Heart (tissue), 3 donors: ENCODE results near the genes OTOP1 and CYTL1.

DNA sequence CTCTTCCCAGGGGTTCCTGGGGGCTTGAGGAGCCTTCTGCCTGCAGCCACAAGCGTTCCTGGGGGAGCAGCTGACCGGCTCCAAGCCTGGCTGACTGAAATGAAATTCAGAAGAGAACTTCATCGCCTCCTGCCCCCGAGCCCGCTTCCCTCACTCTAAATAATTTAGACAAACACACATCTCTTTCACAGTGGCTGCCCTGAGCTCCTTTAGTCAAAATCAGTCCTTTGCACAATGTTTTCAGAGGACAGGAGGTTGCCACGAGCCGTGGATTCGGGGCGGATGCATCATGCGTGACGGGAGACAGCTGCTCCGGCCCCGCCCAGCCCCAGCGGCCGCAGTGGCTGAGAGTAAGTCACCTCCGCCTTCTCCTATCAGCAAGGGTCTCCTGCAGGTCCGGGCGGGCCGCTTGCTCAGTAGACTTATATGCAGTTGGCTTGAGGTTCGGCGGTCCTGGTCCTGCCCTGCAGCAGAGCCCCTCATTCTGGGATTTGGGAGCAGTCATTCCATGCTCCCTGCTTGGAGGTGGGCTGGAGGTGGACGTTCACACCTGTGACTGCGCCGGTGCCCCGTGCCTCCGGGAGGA, 86.5 kb upstream of the ADRA2C start:
- RAMPAGE, long total RNA, 2 experiments = no peak in any of the 2 experiments

DNA sequence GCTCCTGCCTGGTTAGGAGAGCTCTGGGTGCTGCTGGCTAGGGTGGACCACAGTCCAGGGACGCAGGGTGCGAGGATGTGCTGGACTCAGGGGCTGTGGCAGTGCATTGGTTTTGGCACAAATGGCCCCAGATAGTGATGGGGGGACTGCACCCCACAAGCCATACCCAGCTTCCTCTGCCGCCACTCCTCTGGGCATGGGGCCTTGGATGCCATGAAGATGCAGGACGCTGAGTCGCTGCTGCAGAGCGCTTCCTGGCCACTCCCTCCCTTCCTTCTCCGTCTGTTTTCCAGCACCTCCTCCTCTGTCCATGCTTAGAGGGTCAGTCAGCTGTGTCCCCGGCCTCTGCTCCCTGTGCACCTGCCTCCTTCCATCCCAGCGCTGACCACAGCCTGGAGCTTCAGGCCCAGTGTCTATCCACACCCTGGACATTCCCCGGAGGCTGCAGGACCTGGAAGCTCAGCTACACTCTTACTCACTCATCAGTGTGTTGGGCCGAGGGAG, 58.9 kb upstream of the ADRA2C start:
- RAMPAGE, long total RNA, 2 experiments = no peak in any of the 2 experiments

DNA sequence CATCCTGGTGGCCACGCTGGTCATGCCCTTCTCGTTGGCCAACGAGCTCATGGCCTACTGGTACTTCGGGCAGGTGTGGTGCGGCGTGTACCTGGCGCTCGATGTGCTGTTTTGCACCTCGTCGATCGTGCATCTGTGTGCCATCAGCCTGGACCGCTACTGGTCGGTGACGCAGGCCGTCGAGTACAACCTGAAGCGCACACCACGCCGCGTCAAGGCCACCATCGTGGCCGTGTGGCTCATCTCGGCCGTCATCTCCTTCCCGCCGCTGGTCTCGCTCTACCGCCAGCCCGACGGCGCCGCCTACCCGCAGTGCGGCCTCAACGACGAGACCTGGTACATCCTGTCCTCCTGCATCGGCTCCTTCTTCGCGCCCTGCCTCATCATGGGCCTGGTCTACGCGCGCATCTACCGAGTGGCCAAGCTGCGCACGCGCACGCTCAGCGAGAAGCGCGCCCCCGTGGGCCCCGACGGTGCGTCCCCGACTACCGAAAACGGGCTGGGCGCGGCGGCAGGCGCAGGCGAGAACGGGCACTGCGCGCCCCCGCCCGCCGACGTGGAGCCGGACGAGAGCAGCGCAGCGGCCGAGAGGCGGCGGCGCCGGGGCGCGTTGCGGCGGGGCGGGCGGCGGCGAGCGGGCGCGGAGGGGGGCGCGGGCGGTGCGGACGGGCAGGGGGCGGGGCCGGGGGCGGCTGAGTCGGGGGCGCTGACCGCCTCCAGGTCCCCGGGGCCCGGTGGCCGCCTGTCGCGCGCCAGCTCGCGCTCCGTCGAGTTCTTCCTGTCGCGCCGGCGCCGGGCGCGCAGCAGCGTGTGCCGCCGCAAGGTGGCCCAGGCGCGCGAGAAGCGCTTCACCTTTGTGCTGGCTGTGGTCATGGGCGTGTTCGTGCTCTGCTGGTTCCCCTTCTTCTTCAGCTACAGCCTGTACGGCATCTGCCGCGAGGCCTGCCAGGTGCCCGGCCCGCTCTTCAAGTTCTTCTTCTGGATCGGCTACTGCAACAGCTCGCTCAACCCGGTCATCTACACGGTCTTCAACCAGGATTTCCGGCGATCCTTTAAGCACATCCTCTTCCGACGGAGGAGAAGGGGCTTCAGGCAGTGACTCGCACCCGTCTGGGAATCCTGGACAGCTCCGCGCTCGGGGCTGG, 1.1 kb downstream of the ADRA2C start:
- RAMPAGE, long total RNA, 2 experiments = no peak in any of the 2 experiments

DNA sequence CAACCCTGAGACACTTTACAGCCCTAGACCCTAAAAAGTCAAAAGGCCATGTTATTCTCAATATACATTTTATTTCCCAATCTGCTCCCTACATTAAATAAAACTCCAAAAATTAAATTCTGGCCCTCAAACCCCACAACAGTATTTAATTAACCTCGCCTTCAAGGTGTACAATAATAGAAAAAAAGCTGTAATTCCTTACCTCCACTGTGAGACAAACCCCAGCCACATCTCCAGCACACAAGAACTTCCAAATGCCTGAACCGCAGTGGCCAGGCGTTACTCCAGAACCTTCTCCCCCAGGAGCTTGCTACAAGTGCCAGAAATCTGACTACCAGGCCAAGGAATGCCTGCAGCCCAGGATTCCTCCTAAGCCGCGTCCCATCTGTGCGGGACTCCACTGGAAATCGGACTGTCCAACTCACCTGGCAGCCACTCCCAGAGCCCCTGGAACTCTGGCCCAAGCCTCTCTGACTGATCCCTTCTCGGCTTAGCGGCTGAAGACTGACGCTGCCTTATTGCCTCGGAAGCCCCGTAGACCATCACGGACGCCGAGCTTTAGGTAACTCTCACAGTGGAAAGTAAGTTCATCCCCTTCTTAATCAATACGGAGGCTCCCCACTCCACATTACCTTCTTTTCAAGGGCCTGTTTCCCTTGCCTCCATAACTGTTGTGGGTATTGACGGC, 163.3 kb downstream of the ADRA2C start:
- RAMPAGE, long total RNA, 2 experiments = no peak in any of the 2 experiments

DNA sequence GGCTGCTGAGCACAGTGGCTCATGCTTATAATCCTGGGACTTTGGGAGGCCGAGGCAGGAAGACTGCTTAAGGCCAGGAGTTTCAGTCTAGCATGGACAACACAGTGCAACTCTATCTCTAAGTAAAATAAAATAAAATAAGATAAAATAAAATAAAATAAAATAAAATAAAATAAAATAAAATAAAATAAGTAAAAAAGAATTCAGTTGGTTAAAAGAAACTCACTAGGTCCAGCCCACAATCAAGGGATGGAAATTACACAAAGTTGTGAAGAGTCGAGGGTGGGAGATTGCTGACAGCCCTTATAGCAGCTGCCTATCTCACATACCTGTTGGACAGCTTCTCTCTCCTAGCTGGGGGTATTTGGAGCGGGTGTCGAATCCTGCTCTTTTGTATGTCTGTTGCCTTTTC, 87.8 kb downstream of the OTOP1 start:
- RAMPAGE, long total RNA, 2 experiments = no peak in any of the 2 experiments

DNA sequence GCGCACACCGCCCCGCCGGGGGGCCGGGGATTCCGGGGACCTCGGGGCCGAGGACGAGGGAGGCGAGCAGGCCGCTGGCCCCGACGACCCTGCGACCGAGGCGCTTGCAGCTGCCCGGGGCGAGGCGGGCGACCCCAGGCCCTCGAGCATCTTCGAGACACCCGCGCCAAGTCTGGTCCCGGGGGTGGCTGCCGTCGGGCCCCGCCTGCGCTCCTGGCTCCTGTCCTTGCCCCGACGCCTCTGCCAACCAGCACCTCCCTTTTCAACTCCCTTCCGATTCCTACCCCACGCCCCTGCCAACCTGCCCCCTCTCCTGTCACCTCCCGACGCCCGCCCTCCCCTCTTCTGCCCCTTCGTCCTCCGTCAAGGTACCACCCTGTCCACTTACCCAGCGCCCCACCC, at the start of gene OTOP1:
OTOP1 (minus strand) TSS at position 215 of the 402 bp plus-strand sequence.
- RAMPAGE, long total RNA, 2 experiments = no peak in any of the 2 experiments

GRCh38 chr4:4281653-4282272, 8.2 kb downstream of the LYAR start:
- RAMPAGE, long total RNA, 2 experiments = no peak in any of the 2 experiments

- RAMPAGE, long total RNA, 2 experiments = no peak in any of the 2 experiments
Measured at GRCh38 chr4:4496847-4497456, 44.9 kb downstream of the STX18 start.

DNA sequence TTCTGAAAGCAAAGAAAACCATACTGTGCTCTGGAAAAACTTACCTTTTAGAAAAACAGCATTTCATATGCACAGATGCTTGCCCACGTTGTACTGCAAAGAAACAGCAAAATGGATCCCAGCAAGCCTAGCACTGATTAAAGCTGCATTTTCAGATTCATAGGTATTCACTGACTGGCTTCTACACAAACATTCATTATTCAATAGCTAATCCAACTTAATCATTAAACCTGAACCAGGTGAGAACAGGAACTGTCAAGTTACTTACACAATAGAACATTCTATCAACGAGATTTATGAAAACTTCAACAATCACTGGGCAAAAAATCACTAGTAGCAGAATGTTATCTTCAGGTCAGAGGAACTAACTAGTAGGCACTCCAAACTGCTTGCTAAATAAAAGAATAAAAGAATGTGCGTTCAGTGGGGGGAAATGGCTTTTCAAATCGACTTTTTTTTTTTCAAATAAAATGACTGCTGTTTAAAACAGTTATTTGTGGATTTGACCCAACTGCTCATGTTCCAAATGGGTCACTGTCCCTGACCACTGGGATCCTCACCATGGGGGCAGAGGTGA, 42.3 kb downstream of the STX18 start:
- RAMPAGE, long total RNA, 2 experiments = no peak in any of the 2 experiments

DNA sequence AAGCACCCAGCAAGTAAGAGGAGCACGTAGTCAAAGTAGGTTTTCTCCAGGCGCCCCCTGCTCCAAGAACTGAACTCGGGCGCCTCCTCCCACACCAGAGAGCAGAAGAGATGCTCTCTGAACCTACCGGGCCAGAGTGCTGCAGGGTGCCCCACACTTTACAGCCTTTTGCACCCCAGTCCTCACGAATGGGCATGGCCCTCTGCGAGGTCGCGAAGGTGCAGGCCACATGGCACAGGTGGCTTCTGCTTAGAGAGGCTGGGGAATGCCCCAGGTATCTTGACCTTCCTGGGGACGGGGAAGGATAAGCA, 8.1 kb upstream of the MSX1 start:
- RAMPAGE, long total RNA, 2 experiments = no peak in any of the 2 experiments

- RAMPAGE, long total RNA, 2 experiments = no peak in any of the 2 experiments
Measured at GRCh38 chr4:4851728-4851971, 7.8 kb upstream of the MSX1 start.

DNA sequence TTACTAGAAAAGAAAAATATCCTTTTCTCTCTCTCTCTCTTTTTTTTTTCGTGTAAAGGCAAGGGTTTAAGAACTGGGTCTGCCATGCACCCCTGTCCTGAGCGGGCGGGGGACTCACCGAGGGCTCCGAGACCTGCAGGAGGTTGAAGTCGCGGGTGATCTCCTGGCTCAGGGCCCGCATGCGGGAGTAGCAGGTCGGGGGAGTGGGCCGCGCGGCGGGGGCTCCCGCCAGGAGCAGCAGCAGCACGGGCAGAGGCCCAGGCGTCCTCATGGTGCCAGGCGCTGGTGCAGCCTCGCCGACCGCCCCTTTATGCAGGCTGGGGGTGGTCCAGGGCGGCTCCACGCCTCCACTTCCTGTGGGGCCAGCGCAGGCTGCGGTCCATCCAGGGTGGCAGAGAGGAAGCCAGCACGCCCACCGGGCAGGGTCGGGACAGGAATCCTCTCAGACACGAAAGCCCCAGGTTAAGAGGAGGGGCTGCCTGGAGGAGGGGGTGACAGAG, at the start of gene CYTL1:
CYTL1 (minus strand) TSS at position 284 of the 500 bp plus-strand sequence.
- RAMPAGE, long total RNA, 2 experiments = start-site peak on the minus strand in 1 of 2 experiments, centred at position 292 of the sequence, 44 to 72 reads per replicate

DNA sequence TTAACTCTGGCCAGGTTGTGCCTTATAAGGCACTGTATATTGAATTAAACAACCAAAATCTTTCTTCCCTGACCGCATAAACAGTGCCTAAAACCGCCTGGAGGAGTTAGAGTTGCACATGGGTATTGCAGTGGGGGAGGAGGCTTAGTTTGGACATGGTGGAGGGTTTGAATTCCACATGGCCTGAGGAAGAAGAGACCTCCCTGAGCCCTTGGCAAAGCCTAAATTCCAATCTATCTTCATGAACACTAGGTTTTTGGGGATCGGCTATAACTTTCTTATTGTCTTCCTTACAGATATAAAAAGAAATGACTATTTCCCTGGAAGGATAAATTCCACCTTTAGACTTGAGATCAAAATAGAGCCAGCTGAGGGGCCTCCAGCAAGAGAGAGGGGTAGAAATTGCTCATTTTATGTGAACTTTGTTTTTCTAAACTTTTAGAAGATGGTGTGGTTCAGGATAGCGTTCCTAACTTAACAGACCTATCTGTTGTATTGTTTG, 289.6 kb downstream of the EVC2 start:
- RAMPAGE, long total RNA, 2 experiments = no peak in any of the 2 experiments

- RAMPAGE, long total RNA, 2 experiments = no peak in any of the 2 experiments
Measured at GRCh38 chr4:5526028-5526450, 182.3 kb downstream of the EVC2 start.

GRCh38 chr4:5640332-5640964, 67.9 kb downstream of the EVC2 start:
- RAMPAGE, long total RNA, 2 experiments = no peak in any of the 2 experiments

- RAMPAGE, long total RNA, 2 experiments = no peak in any of the 2 experiments
Measured at GRCh38 chr4:5665360-5665777, 43.0 kb downstream of the EVC2 start.

GRCh38 chr4:5796787-5797367, 85.9 kb downstream of the EVC start:
- RAMPAGE, long total RNA, 2 experiments = no peak in any of the 2 experiments

DNA sequence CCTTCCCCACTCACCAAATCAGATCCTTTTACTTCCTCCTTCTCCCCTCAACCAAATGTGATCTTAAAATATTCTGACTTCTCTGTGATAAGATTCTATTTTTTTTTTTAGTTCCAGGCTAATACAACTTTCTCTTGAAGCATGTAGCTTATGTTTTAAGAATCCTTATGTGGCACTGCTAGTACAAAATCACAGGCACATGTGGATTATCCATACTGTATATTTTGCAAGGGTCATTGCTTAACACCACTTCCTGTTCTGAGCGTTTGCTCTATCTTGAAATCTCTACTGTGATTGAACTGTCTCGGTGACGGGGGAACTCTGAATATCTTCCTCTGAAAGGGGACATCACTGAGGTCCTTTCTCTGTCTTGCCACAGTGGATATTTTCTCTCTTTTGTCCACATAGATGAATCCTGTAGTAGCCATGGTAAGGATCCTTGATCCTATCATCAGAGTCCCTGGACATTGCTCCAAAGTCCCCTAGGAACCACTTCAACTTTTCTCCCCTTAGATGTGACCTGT, 2.1 kb upstream of the WFS1 start:
- RAMPAGE, long total RNA, 2 experiments = no peak in any of the 2 experiments

DNA sequence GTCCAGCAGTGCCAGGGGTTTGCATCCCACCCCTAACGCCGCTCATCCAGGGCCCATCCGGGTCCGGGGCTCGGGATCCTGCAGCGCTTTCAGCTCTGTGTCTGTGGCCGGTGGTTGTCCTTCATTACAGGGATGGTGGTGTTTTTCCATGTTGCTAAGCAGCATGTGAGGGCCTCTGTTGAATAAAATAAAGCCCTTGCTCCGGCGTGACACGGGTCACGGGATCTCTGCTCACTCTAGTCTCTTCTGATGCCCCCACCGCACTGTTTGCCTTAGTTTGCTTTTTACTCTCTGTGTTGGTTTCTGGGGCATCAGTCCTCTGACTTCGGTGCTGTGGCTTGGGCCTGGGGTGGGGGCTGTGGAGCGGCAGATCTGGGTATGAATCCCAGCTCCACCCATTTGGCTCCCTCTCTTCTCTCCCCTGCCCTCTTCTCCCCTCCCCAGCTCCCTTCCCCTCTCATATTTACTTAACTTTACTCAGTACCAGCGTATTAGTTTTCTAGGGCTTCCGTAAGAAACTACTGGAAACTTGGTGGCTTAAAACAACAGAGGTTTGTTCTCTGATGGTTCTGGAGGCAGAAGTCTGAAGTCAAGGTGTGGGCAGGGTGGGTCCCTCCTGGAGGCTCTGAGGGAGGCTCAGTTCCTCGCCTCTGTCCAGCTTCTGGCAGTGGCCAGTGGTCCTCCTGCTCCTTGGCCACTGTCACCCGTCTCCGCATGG, 6.7 kb downstream of the WFS1 start:
- RAMPAGE, long total RNA, 2 experiments = no peak in any of the 2 experiments

GRCh38 chr4:6657249-6657733, 16.6 kb upstream of the ENSG00000170846 start:
- RAMPAGE, long total RNA, 2 experiments = no peak in any of the 2 experiments